Cerebral cortex (tissue), 2 donors: ENCODE measurements around the genes KCNC4 and CEPT1.

DNA sequence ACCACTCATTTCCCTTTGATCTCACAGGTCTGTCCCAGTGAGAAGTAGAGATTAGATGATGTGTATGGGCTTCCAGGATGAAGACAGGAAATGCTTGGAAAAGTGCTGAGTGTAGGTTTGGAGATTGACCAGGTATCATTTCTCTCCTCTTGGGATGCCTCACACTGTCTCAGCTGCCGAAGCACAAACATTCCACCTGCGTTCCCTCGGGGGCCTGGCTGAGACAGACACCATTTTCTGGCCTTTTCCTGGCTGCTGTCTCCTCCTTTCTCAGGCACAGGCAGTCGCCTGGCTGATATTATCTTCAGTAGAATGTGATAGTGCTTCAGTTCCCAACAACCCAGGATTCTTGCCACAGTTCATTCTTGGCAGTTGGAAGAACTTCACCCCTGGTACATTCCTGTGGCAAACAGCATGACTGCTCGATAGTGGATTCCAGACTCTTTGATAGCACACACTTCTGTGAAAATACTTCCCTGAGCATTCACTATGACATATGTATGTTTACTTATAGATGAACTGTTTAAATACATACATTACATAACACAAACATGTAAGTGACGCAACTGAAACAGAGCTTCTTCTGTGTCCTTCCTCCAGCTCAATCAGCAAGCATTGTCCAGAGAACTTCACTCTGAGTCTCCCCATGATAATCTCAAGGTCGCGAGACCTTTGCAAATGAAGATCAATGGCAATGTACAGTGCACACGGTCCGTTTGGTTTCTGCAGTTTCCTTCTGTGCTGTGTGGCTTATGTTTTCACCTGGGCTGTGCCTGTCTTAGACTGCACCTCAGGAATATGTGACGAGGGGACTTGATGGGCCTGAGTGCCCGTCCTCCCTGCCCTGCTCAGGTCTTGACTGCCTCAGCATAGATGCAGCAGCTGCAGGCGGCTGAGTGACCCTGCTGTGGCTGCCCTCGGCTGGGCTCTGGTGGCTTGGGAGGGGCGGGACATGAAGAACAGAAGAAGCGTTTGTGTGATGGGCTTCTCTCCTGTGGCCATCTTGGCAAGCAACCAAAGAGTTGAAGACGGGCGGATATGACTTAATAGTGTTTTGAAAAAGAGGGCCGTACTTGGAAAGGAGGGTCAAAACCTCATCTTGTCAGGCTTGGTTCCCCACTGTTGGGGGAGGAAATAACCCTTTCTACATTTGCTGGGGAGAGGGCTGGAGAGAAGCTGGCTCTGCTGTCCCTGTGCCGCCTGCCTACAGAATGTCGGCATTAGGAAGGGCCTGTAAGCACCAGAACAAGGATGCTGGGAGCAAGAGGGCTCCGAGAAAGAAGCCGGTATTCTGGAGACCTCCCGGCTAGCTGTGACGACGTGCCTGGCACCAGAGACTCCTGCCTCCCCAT lies 7.4 kb downstream of the MYBPHL start:
- PRO-cap, 2 experiments, result peak in 1 of 2 experiments; most common plus-strand start position 1,147 of the sequence (in 1); most common minus-strand start position 857 of the sequence (in 1)

DNA sequence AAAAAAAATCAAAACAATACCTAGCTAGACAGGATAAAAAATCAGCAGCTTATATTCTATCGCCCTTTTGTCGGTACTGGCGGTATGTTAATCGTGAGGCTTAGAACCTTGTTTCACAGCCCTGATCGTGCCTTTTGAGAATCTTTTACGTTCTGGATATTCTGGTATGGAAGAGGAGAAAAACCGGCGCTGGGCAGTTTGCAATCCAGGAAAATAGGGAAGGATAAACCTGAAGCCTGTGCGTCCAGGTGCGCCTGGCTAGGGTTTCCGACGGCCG lies 308 bp upstream of the SYPL2 start:
- PRO-cap, 2 experiments, result no peak in any of the 2 experiments

DNA sequence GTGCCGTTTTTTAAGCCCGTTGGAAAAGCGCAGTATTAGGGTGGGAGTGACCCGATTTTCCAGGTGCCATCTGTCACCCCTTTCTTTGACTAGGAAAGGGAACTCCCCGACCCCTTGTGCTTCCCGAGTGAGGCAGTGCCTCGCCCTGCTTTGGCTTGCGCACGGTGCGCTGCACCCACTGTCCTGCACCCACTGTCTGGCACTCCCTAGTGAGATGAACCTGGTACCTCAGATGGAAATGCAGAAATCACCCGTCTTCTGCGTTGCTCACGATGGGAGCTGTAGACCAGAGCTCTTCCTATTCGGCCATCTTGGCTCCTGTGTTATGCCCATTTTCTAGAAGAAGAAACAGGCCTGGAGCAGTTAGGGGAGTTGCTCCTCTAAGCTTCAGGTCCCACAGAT lies 7.8 kb upstream of the GSTM3 start:
- PRO-cap, 2 experiments, result no peak in any of the 2 experiments

DNA sequence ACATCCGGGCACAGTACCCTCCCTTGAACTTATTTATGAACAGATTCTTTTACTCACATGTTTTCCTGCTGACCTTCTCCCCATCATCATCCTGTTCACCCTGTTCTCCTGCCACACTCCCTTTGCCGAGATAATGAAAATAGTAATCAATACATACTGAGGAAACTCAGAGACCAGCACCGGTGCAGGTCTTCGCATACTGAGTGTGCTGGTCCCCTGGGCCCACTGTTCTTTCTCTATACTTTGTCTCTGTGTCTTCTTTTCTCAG lies 3.5 kb upstream of the EPS8L3 start:
- PRO-cap, 2 experiments, result no peak in any of the 2 experiments

DNA sequence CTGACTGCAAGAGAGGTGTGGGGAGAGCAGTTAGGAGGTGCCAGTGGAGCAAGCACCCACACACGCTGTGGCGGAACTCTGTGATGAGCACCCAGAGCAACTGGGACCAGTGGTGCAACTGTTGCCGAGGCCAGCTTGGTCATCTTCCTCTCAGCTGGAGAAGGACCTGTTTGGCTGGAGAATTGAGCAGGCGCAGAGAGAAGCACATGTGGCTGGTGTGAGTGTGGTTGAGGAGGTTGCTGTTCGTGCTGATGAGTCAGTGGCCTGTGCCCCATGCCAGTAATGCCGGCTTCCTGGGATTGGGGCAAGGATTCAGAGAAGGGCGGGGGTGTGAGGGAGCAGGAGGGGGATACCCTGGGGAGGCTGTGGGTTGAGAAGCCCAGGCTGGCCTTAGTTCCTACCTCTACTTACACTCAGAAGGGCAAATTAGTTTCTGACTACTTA lies 57.5 kb upstream of the EPS8L3 start:
- PRO-cap, 2 experiments, result no peak in any of the 2 experiments

- PRO-cap, 2 experiments, result no peak in any of the 2 experiments
Observed at GRCh38 chr1:109864019-109864796, 46.4 kb upstream of the CSF1 start.

DNA sequence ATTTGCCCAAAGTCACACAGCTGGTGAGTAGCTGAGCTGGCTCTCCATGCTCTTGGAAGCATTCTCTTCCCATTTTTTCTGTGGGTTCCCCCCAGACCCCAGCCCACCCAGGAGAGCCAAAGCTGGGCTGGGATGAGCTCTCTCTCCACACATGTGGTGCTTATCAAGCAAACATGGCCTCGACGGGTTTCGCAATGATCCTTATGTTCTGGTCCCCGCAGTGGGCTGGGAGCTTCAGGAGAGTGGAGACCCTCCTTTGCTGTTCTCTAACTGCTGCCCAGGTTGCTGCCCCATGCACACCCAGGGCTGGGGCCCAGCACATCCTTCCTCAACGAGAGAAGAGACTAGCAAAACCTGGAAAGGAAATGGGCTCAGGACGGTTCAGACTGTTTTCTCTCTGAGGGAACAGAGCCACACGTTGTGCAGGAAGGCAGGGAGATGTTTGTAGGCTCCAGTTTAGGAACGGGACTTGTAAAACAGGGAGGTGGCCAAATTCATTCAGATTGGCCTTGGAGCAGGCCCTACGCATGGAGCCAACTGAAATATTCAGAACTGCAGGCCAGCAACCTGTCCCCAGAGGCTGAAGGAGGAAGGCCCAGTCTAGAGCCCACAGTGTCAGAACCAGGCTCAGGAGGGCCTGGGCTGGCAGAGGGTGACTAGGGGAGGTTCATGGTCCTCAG lies 27.3 kb upstream of the CSF1 start:
- PRO-cap, 2 experiments, result no peak in any of the 2 experiments

GRCh38 chr1:109930636-109931799 lies 20.4 kb downstream of the CSF1 start:
- PRO-cap, 2 experiments, result peak in 1 of 2 experiments; most common plus-strand start chr1:109931336 (in 1)

DNA sequence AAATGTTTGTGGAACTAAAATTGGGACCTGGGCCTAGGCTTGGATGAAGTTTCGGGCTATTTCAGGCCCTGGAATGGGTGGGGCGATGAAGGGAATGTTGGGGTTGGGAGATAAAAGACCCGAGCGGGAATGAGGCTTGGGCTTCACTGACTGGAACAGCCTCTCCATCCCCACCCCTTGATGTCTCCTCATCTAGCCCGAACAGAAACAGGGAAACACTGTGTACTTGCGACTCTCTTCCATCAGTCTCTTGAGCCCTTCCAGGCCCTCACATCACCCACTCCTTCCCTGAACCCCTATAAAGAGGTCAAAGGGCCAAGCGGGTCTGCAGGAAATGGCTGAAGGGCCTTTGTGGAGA lies 7.2 kb upstream of the AHCYL1 start:
- PRO-cap, 2 experiments, result no peak in any of the 2 experiments

DNA sequence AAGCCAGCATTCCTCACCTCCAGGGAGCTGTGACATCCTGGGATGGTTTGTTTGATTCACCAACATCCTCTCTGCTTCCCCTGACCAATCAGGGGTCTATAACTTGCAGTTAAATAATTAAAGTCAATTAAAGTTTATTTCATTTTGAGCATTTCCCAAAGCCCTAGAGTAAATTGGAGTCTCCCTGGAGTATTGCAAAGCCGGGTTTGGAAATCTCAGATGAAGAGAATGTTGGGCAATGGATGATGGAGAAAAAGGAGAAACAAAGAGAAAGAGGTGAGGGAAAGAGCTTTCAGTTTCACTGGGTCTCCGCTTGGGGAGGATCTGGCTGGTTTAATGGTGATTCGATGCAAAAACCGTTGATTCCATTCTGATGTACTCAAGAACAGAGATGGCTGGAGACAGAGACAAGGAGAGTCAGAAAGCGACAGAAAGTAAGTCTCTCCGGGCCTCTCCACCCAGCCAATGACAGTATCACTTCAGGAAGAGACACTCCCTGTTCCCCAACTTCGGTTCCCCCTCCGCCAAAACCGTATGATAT lies 12.8 kb upstream of the ALX3 start:
- PRO-cap, 2 experiments, result no peak in any of the 2 experiments

GRCh38 chr1:110187487-110187900 lies 22.6 kb upstream of the KCNC4 start:
- PRO-cap, 2 experiments, result no peak in any of the 2 experiments

GRCh38 chr1:110209811-110210665 lies at the start of gene KCNC4:
Gene KCNC4 (plus strand): TSS chr1:110210314.
- PRO-cap, 2 experiments, result peak in 1 of 2 experiments; most common plus-strand start chr1:110210217 (in 1); most common minus-strand start chr1:110210194 (in 1)

- PRO-cap, 2 experiments, result no peak in any of the 2 experiments
Observed at GRCh38 chr1:110235098-110235827, 25.1 kb downstream of the KCNC4 start.

- PRO-cap, 2 experiments, result no peak in any of the 2 experiments
Observed at GRCh38 chr1:110384254-110384890, 6.5 kb downstream of the SLC16A4 start.

GRCh38 chr1:110395862-110396381 lies 5.1 kb upstream of the SLC16A4 start:
- PRO-cap, 2 experiments, result no peak in any of the 2 experiments

DNA sequence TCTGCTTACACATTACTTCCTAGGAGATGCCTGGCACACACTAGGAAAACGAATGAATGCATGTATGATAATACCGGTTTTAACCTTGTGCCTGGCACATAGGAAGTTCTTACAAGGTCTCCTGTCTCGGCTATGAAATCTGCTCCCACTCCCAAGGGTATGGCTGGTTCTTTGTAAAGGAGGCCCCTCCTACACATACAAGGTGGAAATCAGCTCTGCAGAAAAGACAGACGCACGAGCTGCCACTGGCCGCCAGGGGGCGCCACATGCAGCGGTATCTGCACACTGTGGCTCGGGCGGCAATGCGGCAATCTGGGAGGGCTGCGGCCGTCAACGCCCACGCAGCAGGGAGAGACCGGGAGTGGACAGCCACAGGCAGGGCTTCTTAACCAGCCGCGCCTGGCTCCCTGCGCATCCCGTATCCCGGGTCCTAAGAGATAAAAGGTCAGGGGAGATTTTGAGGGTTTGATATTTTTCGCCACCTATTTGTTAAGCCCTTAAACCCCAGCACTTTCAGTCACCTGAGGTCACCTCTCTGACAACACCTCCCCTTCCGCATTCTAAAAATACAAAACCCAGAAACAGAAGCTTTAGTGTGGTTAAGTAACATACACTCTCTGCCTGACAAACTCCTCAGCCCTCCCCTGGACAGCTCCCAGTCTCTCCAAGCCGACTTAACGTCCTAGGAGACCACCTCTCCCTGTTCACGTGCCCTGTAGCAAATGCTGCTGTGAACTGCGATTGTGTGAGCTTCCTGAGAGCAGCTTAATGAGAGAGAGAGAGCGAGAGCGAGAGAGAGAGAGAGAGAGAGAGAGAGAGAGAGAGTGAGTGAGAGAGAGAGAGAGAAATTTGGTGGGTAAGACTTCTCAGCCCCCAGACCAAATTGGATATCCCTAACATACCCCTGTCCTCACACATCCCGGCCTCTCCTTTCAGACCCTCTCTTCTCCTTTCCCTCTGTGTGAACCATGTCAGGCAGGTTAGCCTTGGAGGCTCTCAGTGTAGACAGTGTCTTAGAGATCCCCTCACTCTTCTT lies 13.4 kb upstream of the KCNA2 start:
- PRO-cap, 2 experiments, result no peak in any of the 2 experiments

- PRO-cap, 2 experiments, result peak in 1 of 2 experiments; most common plus-strand start chr1:110672249 (in 1); most common minus-strand start chr1:110672064 (in 1)
Observed at GRCh38 chr1:110671807-110672594, 2.7 kb downstream of the KCNA3 start.

DNA sequence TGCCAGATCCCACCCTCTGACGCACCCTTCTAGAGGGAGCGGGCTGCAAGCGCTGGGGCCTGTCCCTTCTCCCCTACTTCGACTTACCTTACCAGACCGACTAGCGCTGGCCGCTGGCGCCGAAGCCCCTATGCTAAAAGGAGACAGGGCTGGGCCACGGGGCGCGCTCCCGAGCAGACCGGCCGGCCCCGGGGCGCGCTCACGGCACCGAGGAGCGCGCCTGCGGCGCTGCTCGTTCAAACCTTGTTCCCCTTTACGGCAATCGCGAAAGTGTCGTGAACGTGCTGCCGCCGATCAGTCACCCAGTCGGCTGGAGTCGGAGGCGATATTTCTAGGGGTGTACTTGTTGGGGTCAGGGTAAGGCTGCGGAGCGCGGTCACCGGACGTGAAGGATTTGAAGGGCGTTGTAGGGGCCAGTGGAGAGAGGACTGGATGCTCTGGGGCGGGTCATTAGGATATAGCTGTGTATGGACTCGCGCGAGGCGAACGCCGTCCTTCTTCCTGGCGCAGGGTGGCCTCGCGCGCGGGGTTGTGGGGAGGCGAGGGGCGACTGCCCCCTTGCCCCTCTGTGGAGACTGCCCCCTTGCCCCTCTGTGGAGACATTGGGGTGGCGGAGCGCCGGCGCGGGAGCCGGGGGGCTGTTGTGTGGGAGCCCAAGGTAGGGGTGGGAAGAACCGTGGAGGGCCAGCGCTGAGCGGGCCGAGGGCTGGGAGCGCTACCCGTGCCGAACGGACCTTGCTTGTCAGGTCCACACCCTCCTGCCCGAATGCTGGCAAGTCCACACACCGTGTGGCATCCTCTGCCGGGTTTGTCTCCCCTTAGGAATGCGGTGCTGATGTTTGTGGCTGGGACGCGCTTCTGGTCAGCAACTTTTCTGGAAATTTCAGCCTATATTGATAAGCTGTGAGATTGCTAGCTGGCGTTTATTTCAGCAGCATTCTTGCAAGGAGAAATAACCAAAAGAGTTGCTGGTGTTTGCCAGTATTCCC lies at the start of gene CEPT1:
Gene CEPT1, plus strand, starts transcription at position 273 of the 989 bp plus-strand sequence.
- PRO-cap, 2 experiments, result peak in 1 of 2 experiments; most common plus-strand start position 297 of the sequence (in 1); most common minus-strand start position 255 of the sequence (in 1)

- PRO-cap, 2 experiments, result no peak in any of the 2 experiments
Observed at GRCh38 chr1:111491108-111491501, 12.3 kb downstream of the ADORA3 start.

- PRO-cap, 2 experiments, result peak in 1 of 2 experiments; most common plus-strand start chr1:111507816 (in 1); most common minus-strand start chr1:111507489 (in 1)
Observed at GRCh38 chr1:111507268-111508243, 4.1 kb upstream of the ADORA3 start.